Hair follicular keratinocyte (primary cell): ENCODE data around the gene RNF32.

DNA sequence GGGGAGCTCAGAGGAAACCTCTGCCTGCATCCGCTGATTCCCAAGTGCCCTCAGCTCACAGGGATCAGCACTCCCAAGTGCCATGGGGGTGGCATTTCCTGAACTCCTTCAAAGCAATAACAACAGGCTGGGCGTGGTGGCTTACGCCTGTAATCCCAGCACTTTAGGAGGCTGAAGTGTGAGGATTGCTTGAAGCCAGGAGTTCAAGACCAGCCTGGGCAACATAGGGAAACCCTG lies 74.0 kb downstream of the PAXIP1 start:
- RAMPAGE, long total RNA: no peak

DNA sequence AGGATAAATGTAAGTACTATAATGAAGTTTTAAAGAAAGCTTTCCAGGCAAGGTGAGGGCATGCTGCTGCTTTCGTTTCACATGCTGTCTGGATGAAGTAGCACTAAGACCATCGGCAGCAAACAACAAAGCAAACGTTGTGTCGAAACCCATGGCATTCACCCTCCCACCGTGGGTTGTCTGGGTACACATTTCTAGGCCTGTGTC lies 43.0 kb downstream of the PAXIP1 start:
- RAMPAGE, long total RNA: no peak

DNA sequence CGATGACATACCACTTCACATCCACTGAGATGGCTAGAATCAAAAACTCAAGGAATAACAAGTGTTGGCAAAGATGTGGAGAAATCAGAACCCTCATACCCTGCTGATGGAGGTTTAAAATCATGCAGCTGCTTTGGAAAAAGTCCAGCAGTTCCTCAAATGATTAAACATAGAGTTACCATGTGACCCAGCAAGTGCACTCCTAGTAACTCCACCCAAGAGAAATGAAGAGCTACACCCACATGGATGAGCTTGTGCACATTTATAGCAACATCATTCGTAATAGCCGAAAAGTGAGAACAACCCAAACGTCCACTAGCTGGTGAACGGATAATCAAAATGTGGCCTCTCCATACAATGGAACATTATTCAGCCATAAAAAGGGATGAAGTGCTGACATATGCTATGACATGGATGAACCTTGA lies 3.6 kb upstream of the INSIG1 start:
- RAMPAGE, long total RNA: no peak

DNA sequence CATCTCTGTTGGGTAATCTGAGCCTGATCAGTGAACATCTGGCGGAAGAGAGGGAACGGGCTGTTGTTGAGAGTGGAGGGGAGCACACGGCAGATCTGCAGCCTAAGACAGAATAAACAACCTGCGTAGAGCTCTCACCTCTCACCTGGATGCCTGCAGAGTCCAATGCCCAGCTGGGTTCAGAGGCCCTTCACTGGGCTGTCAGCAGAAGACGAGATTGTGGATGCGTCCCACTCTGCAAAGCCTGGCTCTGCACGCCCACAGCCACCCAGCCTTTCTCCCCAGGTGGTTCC lies 36.1 kb downstream of the INSIG1 start:
- RAMPAGE, long total RNA: no peak

DNA sequence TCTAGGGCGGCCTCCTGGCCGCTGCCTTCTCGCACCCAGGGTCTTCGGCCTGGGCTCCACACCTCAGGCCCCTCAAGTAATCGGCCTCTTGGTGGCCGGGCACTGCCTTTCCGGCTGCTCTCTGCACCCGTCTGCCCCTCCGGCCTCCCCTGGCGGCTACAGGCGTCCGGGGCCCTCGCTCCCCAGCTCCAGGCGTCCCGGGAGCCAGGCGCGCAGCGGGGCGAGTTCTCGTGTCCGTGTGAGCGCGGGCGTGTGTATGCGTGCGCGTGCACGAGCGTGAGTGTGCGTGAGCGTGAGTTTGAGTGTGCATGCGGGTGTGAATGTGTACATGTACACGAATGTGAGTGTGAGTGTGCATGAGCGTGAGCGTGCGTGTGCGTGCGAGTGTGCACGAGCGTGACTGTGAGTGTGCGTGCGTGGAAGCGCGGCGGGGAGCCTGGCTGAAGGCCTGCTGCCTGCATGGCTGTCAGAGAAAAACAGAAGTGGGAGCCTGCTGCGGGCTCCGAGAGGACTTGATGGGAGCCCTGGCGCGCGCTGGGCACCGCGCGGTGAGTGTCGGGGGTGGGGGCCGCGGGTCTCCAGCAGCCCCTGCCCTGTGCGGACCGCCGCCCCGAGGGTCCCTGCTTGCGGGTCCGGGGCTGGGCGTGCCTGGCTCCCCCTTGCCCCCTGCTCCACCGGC lies 76.0 kb upstream of the EN2 start:
- RAMPAGE, long total RNA: no peak

DNA sequence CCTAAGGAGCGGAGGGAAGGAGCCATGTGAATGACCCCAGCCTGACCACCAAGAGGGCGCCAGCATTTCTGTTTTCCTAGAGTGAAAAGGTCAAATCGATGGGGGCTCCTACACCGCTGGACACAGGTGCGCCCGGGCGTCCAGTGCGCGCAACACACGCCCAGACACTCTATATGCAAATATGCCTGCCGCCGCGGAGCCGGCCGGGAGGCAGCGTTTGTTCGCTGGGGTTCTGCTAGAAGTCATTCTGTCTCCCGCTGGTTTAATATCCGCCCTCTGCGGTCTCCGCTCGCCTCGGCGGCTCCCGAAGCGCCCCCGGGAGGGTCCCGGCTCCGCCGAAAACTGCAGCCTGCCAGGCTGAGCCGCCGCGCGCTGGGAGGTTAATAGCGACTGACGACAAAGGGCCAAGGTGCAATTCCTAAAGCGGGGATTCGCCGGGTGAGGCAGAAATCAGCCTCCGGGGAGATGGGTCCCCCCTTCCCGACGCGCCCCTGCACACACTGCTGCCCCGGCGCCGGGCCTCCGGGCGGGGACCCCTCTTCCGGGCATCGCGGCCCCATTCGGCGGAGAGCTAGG lies 8.9 kb downstream of the EN2 start:
- RAMPAGE, long total RNA: no peak

GRCh38 chr7:155509797-155510370 lies 36.5 kb downstream of the CNPY1 start:
- RAMPAGE, long total RNA: no peak

GRCh38 chr7:155590992-155591675 lies 44.8 kb upstream of the CNPY1 start:
- RAMPAGE, long total RNA: no peak

DNA sequence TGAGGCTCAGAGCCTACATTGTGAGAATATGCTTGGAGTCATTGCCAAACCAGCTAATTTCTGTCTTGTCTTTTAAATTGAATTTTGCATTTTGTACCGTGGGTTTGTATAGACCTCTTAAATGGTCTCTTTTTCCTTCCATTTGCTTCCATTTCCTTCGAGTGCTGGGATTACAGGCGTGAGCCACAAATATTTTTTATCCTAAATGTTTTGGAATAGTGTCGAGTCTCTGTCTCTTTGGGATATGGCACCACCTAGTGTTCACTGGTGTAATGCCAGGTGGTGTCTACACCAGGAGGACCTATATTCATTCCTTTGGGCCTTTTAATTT lies 44.0 kb downstream of the SHH start:
- RAMPAGE, long total RNA: no peak

DNA sequence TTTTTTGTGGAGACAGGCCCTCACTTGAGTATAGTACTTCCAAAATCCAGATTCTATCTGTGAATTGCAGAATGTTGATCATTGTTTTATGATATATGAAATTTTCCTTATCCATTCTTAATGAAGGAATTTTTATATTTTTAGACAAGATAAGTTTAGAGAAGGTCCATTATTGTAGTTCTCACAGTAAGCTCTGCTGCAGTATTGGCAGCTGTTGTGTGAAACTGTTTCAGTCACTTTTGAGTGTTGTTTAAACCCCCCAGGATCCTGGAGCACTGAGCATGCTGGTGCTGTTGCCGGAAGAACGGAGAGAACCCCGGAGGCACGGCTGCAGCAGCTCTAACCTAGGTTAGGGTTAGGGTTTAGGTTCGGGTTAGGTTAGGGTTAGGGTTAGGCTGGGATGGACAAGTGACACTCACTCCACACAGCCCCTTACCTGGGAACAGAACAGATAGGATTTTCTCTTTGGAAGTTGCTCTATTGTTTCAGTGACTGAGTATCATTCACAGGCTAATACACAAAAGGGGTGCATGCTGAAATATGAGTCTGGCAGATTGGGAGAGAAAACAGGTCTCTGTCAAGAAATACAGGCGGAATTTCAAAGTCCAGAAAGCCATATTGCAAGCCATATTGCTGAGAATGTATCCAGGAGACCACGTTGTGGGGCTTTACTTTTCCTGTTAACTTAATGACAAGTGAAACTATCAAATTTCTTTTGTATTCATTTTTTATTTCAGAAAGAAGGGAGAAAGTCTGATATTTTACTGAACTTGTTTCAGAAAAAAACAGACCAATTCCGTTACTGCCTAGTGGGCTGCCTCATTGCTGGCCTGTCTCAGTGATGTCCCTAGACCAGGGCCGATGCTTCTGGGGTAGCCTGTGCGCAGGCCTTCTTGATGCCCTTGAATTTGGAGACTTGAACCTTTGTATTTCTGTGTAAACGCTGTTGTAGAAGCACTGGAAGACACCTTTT lies 40.1 kb downstream of the SHH start:
- RAMPAGE, long total RNA: no peak

- RAMPAGE, long total RNA: no peak
Observed at GRCh38 chr7:155803656-155804162, 8.6 kb downstream of the SHH start.

DNA sequence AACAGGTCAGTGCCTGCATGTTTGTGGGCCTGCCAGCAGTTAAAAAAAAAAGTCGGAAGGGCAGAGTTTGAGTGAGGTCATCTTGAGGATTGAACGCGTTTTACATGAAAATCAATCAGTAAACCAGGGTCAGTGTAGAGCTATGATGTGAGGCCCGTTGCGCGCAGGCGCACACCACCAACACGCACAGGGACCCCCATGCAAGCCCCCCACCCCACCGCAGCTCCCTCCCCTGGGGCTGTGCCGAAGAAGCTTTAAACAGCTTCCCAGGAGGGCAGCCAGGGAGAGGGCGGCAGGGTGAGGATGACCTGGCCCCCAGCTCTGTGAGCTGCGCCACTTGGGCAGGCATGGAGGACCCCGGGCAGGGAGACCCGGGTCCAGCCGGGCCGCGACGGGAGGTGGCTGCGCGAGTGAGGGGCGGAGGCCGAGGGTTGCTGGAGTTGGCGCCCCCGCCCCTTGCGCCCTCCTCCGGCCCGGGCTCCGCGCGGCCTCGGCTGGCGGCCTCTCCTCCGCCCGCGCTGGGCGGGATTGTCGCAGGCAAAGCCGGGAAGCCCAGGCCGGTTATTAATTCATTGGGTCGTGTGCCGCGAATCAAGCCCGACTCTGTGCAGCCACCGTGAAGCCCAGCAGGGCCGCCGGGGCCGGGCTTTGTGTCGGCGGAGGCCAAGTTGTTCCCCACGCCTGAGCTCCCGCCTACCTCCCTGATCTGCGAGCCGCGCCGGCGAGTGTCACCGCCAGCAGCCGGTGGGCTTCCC lies 4.0 kb downstream of the SHH start:
- RAMPAGE, long total RNA: no peak

DNA sequence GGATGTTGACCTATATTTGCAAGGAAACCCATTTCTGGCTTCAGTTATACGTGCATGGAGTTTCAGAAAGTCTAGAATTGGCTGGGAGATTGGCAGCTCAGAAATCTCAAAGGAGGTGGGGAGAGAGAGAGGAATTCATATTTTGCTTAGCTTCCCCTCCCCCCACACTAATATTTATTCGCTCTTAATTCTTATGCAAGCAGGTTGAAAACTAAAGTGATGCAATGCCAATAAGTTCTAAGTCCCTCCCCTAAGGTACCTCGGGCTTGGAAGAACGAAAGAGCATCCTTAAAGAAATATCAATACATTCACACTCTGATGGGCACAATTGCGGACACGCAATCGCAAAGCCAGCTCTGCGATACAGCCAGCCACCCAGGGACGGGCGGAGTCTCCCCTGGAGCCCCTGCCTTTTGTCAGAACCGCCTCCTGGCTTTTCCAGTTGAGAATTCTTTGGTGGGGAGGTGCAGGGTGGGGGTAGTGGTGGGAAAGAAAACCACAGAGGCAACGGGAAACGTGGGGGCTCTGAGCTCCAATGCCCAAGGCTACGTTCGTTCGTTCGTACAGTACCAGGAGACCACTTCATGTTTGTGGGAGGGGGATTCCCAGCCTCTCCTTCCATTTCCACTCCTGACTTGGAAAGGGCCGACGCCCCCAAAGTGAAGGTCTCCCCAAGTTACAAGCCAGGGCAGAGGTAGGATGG lies 1.3 kb downstream of the SHH start:
- RAMPAGE, long total RNA: no peak

DNA sequence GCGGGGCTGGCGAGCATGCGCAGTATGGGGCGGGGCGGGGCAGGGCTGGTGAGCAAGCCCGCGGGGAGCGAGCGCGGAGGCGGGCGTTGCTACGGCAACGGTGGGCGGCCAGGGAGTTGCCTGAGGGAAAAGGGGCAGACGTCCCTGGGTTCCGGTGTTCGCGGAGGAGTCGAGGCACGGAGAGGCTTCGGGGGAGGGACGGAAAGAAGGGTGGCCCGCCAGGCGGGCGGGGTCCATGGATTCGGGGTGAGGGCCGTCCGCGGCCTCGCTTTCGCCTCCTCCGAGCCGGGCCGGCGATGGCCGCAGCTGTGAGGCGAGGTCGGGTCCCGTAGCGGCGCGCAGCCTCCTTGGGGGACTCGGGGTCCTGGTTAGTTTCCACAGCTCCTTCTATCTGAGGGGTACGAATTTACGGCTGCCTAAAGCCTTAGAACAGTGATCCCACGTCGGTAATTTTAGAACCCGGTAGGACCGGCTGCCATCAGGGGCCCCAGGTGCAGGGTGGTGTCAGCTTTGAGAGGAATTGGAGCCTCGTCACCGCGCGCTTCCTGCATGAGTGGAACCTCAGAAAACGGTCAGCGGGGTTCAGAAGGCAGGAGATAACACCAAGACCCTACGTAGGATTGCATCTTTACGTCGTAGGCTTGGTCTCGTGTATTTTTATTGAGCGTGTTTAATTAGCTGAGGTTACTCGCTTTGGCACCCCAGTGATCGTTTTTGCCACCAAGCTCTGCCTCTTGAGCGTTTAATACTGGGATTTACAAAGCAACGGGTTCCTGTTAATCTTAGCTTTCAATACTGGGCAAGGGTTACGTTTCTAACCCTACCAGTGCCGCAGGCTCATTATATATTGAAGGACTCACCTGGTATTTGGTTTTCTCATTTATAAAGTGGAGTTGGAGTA lies at the start of gene RNF32:
TSS of gene RNF32 (plus strand) at position 137 of the 901 bp plus-strand sequence.
- RAMPAGE, long total RNA: no peak

GRCh38 chr7:156678760-156679495 lies 38.4 kb downstream of the RNF32 start:
- RAMPAGE, long total RNA: no peak

DNA sequence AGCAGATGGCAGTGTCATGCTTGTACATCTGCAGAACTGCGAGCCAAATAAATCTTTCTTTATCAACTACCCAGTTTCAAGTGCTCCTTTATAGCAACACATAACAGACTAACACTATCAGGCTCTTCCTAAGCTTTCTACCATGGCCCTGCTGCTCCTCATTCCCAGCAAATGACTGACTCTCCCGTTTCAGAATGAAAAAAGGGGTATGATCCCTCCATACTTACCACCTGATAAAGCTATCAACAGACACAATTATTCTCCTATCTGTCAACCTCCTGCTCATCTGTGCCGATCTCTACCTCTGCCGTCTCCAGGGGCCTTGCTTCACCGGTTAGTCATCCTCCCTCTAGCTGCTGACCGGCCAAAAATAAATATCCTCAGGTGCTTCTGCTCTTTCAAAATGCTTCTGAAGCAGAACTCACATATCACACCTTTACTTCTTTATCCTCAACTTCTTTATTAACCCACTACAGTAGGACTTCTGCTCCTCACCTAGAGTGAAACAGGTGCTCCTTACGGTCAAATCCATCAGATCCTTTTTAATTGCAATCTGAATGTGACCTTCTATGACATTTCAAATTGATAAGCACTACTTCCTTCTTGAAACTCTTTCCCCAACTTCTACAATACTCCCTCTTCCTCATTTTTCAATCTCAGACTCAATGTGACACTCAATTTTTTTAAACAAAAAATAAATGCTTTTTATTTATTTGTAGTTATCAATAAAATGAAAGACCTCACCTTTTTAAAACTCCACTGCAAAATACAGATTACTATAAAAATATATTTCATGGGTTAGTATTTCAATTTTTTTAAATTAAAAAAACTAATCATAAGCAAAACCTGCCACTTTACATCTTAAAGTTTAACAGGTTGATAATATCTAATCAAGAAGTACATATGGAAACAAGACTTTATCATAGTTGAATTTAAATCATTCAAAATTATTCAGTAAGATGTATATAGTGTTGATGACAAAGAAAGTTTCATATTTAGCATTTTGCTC lies 63.1 kb downstream of the LMBR1 start:
- RAMPAGE, long total RNA: no peak

DNA sequence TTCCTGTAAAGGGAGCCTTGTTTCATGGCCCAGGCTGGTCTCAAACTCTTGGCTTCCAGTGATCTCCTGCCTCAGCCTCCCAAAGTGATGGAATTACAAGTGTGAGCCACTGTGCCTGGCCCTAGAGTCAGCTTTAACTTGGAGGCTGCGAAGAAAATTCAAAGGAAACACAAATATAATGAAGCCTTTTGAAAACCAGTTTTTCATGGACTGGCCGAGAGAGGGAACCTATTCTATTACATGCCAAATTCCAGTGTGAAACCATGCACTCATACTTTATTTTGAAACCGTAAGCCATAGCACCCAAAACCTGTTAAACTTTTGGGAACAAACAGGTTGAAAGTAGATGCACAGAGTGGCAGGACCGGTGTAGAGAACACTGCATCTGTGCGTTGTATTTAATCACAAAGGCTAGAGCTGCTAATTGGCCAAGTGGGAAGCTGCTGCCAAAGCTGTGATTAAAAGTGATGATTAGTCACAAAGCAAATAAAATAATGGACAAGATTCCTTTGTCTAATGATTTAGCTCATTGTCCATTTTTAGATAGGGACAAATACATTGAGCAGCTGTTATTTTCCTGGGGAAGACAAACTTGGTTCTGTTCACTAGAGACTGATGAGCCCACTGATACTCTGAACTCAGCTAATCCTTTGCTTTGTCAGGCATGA lies 19.5 kb downstream of the UBE3C start:
- RAMPAGE, long total RNA: no peak

GRCh38 chr7:157183349-157184233 lies 44.9 kb downstream of the UBE3C start:
- RAMPAGE, long total RNA: no peak

DNA sequence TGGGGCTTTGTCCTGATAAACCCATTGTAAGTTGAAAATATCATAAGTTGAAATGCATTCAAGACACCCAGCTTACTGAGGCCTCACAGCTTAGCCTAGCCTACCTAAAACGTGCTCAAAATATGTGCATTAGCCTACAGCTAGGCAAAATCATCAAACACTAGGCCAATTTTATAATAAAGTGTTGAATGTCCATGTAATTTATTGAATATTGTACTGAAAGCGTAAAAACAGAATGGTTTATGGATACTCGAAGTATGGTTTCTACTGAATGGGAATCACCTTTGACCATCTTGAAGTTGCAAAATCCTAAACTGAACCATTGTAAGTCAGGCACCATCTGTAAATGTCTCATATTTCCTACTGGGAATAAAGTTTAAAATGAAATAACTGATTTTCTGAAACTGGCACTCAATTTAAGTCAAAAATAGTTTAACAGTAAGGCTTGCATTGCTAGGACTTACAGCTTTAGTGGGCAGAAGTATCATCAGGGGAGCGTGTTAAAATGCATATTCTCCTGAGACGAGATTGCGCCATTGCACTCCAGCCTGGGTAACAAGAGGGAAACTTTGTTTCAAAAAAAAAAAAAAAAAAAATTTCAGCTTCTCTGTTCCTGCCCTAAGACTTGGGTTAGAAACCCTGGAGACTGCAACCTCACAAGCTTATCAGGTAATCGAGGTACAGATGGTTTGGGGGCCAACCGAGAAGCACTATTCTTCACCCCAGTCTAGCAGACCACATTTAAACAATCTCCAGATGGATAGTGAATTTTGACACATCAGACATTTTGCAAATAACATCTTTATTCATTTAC lies 65.3 kb downstream of the UBE3C start:
- RAMPAGE, long total RNA: no peak

GRCh38 chr7:157220487-157220861 lies 81.7 kb downstream of the UBE3C start:
- RAMPAGE, long total RNA: no peak